ENCODE results near the gene TMEM62.

GRCh38 chr15:41457624-41458076 is 36.0 kb upstream of the ITPKA start:
- PRO-cap = no peak

DNA sequence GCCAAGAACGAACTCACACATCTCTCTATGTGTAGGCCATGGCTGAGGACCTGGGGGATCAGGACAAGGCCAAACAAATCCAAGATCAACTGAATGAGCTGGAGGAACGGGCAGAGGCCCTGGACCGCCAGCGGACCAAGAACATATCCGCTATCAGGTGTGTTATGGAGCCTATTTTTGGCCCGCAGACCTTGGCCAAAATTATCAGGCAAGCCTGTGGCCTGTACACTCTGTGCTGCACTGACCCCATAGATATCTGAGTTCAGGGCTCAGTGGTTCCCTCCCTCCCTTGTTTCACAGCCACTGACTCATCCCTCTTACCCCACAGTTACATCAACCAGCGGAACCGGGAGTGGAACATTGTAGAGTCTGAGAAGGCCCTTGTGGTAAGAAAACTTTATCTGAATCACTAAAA is 16.5 kb upstream of the ITPKA start:
- PRO-cap = no peak

GRCh38 chr15:41526775-41527445 is 13.3 kb upstream of the LTK start:
- PRO-cap = no peak

DNA sequence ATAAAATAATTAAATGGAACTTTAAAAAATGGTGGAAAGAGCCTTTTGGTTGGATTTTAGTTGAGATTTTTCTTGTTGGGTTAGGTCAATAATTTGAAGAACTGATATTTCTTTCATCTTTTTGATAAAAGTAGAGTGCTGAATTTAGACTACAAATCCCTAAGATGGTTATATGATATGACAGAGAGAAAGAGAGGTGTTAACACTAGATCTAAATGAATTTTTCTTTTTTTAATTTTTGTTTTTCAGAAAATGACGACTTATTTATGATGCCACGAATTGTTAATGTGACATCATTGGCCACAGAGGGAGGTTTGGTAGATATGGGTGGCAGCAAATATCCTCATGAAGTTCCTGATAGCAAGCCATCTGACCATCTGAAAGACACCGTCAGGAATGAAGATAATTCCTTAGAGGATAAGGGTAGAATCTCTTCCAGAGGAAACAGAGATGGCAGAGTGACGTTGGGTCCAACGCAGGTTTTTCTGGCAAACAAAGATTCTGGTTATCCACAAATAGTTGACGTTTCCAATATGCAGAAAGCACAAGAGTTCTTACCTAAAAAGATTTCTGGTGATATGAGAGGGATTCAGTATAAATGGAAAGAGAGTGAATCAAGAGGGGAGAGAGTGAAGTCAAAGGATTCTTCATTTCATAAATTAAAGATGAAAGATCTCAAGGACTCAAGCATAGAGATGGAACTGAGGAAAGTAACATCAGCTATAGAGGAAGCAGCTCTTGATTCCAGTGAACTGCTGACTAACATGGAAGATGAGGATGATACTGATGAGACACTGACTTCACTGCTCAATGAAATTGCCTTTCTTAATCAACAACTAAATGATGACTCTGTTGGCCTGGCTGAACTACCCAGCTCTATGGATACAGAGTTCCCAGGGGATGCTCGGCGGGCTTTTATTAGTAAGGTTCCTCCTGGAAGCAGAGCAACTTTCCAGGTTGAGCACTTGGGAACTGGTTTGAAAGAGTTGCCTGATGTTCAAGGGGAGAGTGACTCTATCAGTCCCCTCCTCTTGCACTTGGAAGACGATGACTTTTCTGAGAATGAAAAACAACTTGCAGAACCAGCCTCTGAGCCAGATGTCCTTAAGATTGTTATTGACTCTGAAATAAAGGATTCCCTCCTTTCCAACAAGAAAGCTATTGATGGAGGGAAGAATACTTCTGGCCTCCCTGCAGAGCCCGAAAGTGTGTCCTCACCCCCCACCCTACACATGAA is 8.1 kb upstream of the MAPKBP1 start:
- PRO-cap = no peak

DNA sequence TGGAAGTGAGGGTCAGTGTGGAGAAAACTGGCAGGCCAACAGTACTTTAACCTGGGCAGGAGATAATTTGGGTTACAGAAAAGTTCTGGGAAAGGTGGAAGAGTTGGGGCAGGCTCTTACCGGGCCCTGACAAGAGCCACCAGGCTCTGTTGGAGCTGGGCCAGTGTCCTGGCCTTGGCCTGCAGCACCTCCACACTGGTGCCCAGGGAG is 11.1 kb downstream of the SPTBN5 start:
- PRO-cap = no peak

GRCh38 chr15:41915232-41915567 is 21.3 kb upstream of the SPTBN5 start:
- PRO-cap = no peak

DNA sequence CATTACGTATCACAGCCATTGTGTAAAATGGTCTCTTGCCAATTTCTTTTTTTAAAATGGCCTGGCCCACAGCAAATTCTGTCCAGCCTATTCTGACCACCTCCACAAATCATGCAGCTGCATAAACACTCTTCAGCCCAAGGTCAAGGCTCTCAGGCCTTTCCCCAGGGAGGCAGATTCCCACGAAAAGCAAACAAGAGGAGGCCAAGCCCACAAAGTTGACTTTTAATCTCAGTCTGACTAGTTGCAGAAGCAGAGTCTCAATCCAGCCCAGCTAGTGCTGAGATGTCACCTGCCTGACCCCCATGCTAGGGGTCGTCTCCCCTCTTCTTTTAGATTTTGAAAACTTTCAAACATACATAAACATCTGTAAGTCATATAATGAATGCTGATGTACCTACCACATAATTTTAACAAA is 26.4 kb upstream of the SPTBN5 start:
- PRO-cap = no peak

DNA sequence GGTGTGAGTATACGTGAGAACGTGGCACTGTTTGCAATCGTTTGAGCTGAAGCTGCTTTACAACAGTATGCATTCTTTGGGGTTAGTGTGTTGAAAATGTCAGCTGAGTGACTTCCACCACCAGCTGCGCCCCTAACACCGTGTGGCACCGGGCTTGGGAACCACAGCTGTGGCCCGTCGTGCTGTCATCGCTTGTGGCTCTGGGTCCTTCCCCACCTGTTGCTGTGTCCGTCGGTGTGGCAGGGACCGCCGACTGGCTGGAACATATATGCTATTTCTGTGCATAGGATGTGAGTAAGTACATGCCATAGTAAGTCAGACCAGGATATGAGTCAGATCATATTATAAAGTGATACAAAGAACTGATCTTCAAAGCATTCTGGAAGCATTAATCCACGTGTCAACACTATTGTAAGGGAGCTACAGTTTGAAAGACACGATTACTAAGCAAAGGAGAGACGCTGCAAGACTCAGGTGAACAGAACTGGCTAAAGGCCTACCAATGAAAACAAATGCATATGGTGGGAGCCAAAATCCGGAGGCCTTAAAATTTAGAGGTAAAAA is 31.9 kb downstream of the EHD4 start:
- PRO-cap = no peak

DNA sequence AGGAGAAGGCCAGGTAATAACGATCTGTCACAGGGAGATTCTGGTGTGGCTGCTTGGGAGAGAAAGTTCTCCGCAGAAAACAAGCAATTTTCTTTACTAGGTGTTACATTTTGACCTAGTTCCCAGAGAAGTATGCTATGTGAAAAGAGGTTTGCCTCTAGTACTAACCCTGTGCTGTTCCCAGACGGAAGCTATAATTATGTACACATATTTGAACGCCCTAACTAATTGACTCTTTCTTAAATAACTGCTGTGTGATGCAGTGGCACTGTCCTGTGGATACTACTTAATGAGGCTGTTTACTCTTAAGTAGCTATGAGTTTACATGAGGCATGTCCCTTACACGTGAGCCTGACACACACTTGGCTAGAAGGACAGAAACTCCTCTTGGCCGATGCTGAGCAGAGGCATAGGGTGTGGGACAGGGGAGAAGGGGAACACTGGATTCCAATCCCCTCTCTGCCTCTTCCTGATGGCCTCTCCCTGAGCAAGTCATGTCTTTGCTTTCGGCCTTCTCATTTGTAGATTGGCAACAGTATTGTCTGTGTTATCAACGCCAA is 21.9 kb downstream of the EHD4 start:
- PRO-cap = no peak

DNA sequence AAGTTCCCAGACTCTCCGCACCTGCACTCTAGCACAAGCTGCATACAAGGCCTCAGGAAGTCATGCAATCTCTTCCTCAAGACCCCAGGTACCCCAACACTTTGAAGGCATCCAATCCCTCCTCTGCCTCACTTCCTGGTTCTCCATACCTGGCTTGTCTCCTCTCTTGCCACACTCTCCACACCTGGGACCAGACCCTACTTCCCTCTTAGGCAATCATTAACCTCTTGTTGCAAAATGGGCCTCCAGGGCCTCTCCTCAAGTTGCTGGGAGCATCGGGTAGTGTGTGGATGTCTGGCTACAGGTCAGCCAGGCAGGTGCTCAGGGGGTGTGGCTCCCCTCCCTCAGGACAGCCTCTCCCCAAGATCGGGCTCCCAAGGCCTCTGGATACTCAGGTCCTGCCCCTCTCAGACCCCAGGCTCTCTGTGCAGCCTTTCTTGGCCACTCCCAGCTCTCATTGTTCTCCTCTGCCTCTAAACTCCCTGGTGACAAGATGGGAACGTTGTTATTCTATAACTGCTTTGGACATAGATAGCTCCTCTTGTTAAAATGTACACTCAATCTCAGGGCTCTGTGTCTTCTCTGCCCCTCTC is 8.5 kb downstream of the PLA2G4E start:
- PRO-cap = no peak

GRCh38 chr15:42045250-42045553 is 24.4 kb upstream of the PLA2G4E start:
- PRO-cap = no peak

DNA sequence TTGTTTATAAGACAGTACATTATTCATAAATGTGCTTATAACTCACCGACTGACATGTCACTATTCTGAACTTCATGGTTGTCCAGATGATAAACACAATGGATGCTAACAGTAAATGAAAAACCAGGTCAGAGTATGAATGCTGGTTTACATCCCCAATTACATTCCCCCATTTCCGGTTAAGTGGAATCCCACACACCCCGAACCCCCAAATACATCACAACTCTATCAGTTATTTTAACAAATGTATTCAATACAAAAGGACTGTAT is 19.5 kb upstream of the VPS39 start:
- PRO-cap = no peak

GRCh38 chr15:42273772-42274637 is 772 bp upstream of the TMEM87A start:
- PRO-cap = bidirectional peak, plus-strand start at chr15:42274190, minus-strand start at chr15:42274151

DNA sequence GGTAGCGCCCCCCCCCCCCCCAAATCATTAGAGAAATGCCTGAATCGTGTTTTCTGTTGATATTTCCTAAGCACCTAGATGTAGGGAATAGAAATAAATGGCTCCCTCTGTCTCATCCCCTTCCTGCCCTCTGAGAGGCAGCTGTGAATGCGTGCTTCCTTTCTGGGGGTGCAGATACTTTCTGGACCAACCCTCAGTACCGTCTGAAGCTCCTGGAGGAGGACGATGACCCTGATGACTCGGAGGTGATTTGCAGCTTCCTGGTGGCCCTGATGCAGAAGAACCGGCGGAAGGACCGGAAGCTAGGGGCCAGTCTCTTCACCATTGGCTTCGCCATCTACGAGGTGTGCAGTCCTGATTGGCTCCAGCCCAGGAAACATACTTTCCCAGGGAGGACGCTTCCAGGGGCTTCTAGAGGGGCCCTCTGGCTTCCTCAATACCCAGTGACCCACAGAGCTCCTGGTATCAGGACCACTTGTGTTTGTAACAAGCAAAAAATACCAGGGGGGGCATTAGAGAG is 42.2 kb downstream of the CAPN3 start:
- PRO-cap = no peak

DNA sequence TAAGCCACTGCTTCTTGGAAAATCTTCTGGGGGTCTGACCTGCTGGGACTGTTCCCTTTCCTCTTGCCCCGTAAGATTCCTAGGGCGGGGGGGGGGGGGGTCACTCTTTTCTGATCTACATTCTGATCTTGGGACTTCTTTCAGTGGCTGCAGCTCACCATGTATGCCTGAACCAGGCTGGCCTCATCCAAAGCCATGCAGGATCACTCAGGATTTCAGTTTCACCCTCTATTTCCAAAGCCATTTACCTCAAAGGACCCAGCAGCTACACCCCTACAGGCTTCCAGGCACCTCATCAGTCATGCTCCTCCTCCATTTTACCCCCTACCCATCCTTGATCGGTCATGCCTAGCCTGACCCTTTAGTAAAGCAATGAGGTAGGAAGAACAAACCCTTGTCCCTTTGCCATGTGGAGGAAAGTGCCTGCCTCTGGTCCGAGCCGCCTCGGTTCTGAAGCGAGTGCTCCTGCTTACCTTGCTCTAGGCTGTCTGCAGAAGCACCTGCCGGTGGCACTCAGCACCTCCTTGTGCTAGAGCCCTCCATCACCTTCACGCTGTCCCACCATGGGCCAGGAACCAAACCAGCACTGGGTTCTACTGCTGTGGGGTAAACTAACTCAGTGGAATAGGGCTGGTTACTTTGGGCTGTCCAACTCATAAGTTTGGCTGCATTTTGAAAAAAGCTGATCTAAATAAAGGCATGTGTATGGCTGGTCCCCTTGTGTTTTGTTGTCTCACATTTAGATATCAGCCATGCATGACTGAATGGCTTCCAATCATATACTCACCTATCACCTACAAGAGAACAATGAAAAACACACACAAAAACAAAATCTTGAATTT is 52.5 kb downstream of the CAPN3 start:
- PRO-cap = no peak

DNA sequence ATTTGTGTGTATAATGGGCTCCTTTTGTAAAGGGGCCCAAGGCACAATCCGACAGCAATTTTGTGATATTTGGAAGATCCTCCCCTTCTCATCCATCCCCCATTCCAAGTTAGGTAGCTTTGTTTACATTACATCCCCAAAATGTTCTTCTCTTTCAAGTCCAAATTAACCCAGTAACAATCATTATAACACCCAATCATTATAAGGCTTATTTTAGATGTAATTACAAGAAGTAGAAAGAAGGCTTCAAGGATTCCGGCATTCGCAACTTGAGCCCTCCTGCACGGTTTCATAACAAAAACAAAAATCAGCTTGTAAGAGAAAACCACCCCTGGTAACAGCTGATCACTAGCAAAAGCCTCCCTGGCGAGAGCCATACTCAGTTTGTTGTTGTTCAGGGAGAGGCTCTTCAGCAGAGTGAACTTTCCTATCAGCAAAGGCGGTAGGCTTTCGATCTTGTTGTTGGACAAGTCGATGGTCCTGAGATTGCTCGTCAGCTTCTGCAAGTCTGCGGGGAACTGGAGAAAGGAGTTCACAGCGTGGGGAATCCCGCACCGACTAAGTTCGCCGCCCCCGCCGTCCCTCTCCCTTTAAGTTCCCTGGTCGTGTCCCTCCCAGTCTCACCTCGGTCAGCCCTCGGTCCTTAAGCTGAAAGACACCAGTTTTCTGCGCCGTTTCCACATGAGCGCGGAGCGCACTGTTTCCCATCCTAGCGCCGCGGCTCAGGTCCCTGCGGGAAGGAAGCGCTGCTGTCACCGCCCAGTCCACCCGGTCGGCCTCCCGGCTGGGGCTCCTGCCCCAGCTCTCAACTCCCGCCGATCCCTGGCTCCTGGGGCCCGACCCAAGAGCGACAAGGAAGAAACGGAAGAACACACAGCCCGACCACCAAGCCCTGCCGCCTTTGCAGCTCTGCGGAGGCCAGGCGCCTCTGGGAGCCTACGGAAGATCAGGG is 590 bp downstream of the LRRC57 start:
- PRO-cap = no peak

GRCh38 chr15:42583967-42584567 is 8.7 kb downstream of the STARD9 start:
- PRO-cap = no peak

GRCh38 chr15:42681983-42682369 is 55.0 kb downstream of the CDAN1 start:
- PRO-cap = no peak

DNA sequence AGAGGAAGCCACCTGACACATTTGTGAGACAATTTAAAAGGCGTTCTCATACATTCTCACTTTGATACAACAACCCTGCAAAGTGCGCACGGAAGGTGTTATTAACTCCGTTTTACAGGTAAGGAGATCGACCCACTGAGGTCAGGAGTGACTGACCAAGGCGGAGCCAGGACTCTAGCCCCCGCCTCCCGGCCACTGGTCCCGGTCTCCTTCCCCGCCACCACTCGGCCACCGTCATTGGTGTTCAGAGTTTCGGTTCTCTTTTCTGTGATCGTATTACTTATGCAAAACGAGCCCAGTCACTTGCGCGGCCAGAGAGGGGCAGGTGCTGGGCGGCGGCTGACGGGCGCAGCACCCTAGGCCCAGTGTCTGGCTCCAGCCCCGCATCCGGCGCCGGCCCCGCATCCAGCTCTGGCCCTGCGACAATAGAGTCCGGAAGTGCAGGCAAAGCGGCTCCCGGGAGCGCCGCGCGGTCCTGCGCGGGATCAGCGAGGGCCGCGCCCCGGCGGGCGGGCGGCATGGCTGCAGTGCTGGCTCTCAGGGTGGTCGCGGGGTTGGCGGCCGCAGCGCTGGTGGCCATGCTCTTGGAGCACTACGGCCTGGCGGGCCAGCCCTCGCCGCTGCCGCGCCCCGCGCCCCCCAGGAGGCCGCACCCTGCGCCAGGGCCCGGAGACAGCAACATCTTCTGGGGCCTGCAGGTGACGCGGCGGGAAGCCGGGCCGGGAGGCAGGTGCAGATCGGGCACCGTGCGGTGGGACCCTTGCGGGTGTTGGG is at the start of gene TMEM62:
Gene TMEM62 (plus strand): TSS at position 302 of the 774 bp plus-strand sequence.
- PRO-cap = bidirectional peak, plus-strand start at position 302 of the sequence, minus-strand start at position 239 of the sequence; bidirectional peak, plus-strand start at position 437 of the sequence, minus-strand start at position 413 of the sequence

GRCh38 chr15:43331595-43332309 is 1.3 kb downstream of the ADAL start:
- PRO-cap = no peak

All from SEM (cell line).